Zone of skin (tissue), 1 donor: ENCODE data around the gene GGCT.

DNA sequence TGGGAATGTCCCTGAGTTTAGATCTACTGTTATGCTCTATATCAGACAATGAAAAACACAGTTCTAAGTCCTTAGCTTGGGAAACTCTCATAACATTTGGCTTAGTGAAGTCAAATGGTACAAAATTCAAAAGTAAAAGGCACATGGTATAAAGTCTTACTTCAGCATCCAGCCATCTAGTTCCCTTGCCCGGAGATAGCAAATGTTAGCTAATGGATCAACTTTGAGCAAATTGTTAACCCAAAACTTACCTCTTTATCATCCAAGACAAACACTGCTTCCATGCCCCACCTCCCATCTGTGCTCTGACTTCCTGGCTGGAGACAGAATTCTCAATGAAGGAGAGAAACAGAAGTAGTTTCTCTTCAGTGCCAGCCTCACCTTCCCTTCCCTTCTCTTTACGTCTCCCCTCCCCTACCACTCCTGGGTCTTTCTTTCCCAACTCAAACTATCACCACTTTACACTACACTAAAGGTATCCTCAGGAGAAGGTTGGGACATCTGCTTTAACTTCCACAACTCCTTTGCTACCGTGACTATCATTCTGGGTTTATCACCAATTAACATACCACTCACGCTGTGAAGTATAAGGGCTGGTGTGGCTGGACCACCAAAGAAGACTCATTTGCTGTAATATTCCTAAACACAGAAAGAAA is 21.2 kb upstream of the ZNRF2 start:
- RRBS = no CpG with 5 or more reads among the region's 4 CpGs

DNA sequence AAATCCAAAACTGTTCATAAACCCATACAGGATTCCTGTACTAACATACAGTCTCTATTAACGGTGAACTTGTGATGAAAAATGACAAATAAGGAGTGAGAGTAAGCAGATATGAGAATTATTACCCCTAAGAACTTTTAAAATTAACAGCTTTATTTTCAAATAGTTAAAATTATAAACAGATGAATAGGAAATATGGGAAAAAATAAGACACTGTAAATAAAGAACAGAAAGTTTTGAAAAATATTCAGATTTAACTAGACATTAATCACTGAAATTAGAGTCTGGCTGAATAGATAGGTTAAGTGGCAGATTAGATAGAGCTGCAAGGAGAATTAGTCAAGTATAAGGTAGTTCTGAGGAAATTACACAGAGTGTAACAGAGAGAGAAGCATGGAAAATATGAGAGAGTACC is 46.8 kb downstream of the ZNRF2 start:
- RRBS = no CpG with 5 or more reads among the region's 1 CpG

DNA sequence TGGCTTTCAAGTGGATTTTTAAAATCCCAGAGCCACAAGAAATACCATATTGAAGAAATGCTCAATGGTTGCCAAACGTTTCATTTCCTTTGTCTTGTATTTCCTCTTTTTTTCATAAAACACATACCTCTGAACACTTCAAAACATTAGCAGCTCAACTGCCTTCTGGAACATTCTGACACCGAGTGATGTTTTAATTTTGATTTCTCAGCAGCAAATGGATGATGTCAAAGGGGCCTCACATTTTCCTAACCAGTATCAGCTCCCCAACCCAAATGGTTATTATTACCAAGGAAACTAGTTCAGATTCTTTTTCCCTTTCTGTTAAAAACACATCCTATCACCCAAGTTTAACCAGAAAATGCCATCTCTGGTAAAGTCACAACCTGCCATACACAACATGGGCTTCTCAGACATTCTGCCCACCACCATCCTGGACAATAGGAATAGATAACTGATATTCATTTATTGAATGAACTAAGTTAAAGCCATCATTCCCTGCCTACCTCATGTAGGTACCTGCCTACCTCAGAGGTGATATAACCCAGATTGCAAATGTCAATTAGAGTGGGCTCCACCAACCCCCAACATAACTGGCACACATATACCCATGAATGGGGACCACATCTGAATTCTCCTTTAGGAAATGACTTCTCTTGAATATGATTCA is 10.3 kb downstream of the NOD1 start:
- RRBS = no CpG with 5 or more reads among the region's 2 CpGs

DNA sequence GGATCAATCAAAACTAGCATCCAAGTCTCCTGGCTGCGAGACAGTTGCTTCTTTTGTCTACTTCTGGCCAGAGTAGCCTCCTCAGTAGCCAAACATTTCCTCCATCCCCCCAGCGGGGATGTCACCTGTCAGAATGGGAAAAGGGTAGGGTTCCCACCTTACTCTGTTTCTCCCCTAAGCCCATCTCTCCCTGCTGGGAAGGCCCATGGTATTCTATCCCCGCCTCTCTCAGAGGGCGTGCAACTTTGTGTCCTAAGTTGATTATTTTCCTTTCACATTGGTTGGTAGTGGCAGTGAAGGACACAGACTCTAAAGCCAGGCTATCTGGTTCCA is 8.8 kb downstream of the NOD1 start:
- RRBS = no CpG with 5 or more reads among the region's 4 CpGs

DNA sequence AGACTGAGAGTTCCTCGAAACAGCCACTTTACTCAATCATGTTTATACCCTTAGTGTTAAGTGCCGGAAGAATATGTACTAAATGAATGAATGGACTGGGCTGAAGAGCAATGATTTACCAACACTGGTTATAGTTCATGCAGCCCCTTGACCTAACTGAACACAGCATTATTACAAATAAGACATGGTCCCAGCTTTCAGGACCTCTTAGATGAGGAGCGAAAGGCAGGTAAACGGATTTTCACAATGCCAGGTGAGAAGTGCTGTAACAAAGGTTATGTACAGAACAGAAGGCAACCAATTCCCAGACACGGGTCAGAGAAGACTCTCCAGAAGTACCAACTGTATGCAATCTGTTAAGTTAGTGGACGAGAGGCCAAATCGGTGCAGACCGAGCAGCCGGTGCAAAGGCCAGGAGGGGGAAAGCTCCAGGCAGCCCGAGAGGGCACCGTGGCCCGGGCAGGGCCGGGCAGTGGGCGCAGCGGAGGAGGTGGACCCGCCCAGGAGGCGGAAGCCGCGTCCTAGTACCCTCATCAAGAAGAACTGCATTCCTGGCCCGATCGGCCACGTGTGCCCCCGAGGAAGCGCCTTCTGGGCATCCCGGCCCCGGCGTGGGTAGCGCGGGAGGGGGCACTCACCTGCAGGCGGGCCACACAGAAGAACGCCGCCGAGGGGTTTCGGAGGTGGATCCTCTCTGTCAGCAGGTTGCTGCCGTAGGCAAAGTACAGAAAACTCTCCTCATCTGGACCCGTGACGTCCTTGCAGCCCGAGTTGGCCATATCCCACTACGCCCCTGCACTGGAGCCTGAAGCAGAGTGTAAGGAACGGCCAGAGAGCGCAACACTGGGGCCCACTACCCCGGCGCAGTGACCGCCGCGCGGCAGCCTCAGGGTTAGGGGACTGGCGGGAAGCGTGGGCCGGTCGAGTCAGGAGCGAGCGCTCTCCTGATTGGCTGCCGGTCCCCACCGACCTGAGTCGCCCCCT is at the start of gene GGCT:
Gene GGCT (minus strand): TSS at position 899 of the 984 bp plus-strand sequence.
- RRBS = 2% methylated on average over 19 of the region's 56 CpGs

DNA sequence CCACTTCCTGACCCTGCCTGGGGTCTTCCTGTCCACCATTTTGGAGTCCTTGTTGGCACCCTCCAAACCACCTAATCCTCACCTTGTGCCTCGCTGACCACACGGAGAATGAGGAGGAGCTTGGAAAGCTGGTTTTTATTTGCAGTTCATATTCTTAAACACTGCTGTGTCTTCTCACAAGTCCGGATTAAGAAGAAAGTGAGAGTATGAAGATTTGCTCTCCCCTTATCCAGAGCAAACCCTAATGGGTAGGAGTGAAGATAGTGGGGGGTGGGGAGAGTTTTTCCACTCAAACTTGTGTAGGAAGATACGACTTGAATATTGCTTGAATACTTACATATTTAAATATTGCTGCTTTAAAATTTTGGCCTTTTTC is 29.7 kb upstream of the GGCT start:
- RRBS = no CpG with 5 or more reads among the region's 4 CpGs

DNA sequence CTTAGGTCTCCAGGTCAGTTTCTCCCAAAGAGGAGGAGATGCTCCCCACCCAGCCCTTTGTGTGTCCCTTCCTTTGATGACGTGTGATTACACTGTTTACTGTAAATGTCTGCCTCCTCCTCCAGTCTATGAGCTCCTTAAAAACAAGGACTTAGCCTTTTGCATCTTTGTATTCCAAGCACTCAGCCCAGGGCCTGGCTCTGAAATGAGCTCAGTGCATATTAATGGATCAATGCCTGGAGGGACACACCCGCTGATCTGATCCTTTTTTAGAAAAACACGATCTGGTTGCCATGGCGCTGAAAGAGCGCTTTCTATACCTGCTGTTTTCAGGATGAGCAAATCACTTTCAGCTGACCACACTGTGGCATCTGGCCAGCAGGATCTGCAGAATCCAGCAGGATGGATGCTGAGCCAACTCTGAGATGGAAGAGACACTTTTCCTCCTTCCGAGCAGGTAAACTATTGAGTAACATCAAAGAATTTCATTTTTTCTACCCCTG is 37.9 kb upstream of the GARS1 start:
- RRBS = no CpG with 5 or more reads among the region's 6 CpGs

DNA sequence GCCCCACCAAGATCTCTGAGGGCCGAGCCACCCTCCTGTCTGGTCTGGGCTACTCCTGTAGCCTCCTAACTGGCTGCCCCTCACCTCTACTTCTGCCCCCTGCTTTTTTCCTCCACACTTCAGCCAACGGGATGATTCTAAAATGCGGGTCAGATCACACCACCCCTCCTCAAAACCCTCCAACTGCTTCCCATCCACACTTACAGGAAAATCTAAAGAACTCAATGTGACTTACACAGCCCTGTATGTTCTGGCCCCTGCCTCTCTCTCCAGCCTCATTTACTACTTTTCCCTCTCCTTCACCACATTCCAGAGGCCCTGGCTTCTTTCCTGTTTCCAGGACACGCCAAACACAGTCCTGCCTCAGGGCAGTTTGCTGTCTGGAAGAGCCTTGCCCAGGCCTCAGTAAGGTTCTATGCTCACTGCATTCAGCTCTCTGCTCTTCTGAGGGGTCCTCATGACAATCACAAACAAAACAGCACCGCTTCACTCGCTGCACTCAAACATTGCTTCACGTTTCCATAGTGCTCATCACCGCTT is 35.2 kb upstream of the GARS1 start:
- RRBS = no CpG with 5 or more reads among the region's 8 CpGs

GRCh38 chr7:30632156-30632461 is 37.4 kb downstream of the GARS1 start:
- RRBS = no CpG with 5 or more reads among the region's 7 CpGs

- RRBS = no CpG with 5 or more reads among the region's 8 CpGs
Observed at GRCh38 chr7:30752857-30753618, 1.1 kb downstream of the INMT start.

DNA sequence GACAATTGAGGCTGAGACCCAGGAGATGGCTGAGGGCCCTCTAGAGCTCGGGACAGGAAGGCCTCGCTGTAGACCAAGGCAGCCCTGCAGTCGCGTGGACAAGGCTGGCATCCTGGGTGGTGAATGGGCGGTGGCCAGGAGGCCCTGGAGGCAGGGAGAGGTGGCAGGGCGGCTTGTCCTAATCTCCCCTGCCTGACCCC is 52.1 kb upstream of the AQP1 start:
- RRBS = no CpG with 5 or more reads among the region's 6 CpGs

DNA sequence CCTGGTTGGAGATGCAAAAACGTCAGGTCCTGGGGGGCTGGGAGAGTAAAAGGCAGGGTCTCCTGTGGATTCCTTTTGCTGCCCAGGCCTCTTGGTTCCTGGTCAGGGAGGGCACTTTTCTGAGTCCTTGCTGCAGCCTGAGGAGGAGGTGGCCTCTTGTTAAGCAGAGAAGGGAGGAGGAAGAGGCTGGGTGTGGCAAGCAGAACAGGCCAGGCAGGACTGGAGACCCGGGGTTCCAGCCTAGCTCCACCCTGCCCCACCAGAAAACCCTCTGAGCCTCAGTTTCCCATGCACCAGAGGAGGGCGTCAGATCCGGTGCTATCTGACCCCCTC is 6.1 kb upstream of the AQP1 start:
- RRBS = 50% methylated on average over 3 of the region's 4 CpGs

- RRBS = no CpG with 5 or more reads among the region's 16 CpGs
Observed at GRCh38 chr7:30931595-30932112, 20.0 kb downstream of the AQP1 start.

GRCh38 chr7:31043179-31043797 is 8.8 kb upstream of the ADCYAP1R1 start:
- RRBS = no CpG with 5 or more reads among the region's 8 CpGs

DNA sequence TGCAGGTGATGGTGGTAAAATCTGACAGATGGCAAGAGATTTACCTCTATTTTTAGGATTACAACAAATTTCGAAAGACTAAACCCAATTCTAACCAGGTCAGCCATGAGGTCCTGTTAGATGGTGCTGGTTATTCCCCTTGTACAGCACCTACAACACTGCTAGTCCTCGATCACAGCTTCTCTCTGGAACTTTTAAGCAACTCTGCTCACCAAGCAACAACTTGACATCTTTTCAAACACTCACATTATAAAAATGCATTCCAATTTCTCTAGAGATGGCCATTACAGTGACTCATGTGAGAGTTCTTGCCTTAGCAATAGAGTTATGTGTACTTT is 122.3 kb downstream of the PDE1C start:
- RRBS = no CpG with 5 or more reads among the region's 2 CpGs

- RRBS = no CpG with 5 or more reads among the region's 9 CpGs
Observed at GRCh38 chr7:32283608-32284172, 206.5 kb downstream of the LSM5 start.

GRCh38 chr7:32879378-32880363 is 11.9 kb downstream of the KBTBD2 start:
- RRBS = no CpG with 5 or more reads among the region's 7 CpGs

GRCh38 chr7:32889844-32890405 is 1.6 kb downstream of the KBTBD2 start:
- RRBS = no CpG with 5 or more reads among the region's 5 CpGs

DNA sequence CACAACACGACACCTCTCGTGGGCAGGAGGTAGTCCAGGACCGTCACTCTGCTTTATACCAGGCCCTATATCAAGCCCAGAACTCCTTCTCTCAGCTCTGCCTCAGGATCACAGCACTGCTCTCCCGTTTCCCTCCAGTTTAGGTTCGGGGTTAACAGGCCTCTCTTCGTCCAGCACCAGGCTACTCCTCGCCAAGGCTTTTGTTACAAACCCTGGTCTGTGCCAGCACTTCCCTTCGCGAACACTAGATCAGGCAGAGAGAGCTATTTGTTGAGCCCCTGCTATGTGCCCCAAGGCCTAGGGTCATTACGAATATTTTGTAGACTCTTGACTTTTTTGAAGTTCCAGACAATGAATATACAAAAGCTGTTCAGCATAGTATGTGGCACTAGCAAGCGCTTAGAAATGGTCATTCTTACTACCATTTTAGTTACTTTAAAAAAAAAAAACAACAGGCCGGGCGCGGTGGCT is 1.5 kb downstream of the FKBP9 start:
- RRBS = no CpG with 5 or more reads among the region's 14 CpGs

- RRBS = no CpG with 5 or more reads among the region's 17 CpGs
Observed at GRCh38 chr7:32997957-32998975, 41.0 kb downstream of the FKBP9 start.